H4 (cell line): ENCODE results near the genes GALNT3 and CERS6.

- RAMPAGE, long total RNA, result no peak
These were observed 840 bp upstream of the KCNH7 start for GRCh38 chr2:162839316-162839898.

DNA sequence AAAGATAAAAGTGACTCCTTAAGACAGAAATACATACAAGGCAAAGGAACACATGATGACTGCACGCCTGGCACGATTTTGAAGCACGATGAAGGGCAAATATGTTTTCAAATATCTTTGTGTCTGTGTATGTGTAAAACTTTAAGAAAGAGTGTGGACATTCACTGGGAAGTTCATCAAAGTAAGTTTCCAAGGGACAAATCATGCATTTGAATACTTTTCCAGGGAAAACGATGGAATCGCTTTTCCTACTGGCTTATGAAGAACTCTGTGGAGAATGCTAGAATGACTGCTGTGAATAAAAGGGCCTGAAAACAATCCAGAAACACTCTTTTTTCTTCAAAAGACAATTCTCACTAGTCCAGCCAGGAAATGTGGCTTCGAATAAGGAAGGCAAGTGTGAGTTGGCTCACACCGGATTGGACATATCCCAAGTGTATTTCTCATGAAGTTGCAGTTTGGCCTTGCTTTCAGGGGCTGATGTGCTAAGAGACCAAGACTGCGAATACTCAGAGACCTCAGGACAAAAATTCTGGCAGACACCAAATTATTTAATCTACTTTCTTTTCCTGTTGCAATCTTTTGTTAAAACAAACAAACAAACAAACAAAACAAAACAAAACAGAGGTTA, 54.1 kb downstream of the FIGN start:
- RAMPAGE, long total RNA, result no peak

DNA sequence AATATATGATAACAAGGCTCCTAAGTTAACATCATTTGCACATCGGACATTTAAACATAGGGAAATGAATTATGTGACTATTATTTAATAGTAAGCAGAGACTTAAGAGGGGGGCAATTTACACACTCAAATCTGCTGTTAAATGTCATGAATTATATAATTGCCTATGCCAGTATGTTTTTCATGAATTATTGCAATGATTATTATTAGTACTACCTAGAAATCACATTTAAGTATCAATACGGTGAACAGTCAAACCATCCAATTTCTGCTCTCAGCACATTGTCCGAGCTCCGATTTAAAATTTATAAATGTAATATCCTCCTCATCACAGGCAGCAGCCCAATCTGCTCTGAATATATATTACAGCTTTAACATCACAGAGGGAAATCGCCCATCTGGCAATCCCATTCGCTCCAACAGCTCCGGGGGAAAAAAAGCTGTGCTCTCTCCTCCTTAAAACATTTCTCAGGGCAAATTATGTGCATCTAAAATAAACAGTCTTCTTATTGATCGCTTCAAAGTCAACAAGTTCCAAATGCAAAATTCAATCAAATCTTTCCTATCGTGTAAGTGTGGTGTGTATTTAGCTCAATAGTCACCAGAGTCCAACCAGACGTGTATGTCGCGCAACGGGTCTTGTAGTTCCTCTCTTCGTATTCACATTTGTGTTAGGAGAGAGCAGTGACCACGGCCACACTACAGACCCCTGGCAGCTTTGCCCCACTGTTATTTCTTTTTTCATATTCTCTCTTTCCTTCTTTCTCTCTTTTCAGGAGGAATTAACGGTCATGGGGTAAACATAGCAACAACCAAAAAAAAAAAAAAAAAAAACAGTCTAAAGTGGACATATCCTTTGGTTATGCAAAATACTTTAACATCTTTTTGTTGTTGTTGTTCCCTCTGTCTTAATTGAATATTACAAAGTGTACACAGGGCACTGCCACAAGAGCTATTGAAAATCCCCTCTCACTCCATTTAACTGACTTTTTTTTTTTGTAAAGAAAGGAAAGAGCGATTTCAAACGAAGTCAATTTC, 2.4 kb downstream of the FIGN start:
- RAMPAGE, long total RNA, result no peak

DNA sequence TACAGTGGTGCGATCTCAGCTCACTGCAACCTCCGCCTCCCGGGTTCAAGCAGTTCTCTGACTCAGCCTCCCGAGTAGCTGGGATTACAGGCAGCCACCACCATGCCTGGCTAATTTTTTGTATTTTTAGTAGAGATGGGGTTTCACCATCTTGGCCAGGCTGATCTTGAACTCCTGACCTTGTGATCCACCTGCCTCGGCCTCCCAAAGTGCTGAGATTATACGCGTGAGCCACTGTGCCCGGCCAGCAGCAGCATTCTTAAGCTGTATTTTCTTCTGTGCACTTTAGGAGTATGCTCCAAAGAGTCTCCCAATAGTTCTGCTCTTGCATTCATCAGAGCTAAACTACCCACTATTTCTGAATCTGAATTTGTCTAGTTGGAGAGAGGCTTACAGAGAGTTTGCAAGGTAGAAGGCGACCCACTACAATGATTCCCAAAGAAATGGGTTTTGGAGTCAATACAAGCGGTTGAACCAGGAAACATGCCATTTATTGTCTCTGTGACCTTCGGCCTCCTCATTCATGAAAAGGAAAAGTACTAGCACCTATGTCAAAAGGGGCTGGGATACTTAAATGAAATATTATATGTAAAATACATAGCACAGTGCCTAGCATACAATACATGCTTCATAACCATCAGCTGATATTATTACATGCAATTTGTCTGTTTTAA, 89.5 kb upstream of the GRB14 start:
- RAMPAGE, long total RNA, result no peak

DNA sequence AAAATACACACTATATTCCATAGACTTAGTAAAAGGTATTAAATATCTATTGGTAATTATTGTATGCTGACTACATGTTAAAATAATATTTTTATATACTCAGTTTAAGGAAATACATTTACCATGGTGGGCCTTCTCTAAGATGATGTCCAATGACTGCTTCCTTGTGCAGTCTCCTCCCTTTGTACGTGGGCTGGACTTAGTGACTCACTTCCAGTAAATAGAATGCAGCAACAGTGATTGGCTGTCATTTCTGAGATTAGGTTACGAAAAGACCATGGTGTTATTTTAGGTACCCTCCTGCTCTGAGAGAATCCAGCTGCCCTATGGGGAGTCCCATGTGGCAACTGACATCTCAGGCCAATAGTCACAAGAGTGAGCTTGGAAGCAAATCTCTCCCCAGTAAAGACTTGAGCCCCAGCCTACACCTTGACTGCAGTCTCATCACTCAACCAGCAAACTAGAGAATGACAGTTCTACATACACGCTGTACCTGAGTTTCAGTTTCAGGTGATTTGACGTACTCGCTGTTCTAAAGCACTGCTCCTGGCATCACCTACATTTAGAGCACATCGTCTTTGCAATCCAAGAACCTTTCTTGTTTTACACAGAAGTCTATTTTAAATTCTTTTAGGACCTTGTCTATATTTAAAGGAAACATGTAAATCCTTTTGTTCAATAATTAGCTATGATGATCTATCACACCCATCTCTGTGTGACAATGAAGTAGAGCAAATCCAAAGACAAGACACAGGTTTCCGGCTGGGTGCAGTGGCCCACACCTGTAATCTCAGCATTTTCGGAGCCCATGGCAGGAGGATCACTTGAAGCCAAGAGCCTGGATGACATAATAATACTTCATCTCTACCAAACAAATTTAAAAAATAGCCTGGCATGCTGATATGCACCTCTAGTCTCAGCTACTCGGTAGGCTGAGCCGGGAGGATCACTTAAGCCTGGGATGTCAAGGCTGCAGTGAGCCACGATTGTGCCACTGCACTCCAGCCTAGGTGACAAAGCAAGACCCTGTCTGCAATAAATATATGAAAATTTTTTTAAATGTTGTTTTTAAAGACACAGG, 87.2 kb downstream of the COBLL1 start:
- RAMPAGE, long total RNA, result no peak

DNA sequence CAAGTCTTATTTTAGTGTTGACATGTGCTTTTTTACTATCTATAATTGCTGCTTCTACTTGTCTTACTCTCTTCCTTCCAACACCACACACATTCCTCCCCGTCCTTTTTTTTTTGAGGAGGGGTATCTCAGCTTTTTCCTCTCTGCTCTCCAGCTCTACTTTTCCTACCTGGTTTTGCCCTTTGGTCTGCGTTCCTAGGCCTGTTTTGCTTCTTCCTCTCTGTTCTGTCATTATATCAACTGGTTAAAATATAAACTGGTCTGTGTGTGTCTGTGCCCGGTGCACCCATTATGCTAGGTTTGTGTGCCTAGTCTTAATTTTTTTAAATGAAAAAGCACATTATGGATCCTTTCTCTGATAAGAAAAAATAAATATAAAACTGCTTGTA, 17.6 kb downstream of the SLC38A11 start:
- RAMPAGE, long total RNA, result no peak

GRCh38 chr2:165793697-165794466, at the start of gene GALNT3:
Gene GALNT3, minus strand, starts transcription at chr2:165794247.
- RAMPAGE, long total RNA, result no peak

GRCh38 chr2:165803181-165803524, 9.1 kb upstream of the GALNT3 start:
- RAMPAGE, long total RNA, result no peak

DNA sequence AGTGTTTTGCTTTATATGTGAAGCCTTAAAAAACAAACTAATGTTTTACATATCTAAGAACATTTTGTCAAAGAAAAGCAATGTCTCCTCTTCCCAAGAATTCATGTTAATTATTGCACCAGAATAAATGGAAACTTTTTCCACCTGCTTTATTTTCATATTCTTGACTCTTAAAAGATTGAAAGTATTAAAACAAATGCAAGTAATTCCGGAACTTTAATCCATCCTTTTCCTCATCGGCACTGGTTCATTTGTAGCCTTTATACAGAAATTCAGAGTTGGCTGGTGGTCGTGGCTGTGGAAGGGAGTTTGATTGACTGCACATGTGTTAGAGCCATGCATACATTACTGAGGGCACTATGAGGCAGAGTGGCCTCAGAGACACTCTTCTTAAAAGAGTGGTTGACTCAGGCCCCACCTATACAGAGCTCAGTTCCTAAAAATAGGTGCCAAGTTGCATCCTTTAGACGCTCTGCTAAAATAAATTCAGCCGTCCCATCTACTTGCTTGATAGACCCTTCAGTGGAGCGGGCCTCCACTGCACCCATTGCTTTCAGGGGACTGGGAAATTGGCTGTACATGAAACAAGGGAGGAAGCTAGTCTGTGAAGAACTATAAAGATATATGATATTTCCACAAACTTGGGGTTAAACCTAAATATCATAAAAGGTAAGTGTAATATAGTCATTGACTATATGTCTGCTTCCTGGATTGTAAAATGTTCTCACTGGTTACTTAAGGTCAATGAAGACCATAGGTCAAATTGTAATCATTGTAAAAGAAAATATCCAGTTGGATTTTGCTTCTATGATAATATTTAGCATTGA, 105.7 kb upstream of the B3GALT1 start:
- RAMPAGE, long total RNA, result no peak

GRCh38 chr2:167189584-167190291, 103.1 kb upstream of the B3GALT1 start:
- RAMPAGE, long total RNA, result no peak

GRCh38 chr2:167331707-167332387, 39.0 kb downstream of the B3GALT1 start:
- RAMPAGE, long total RNA, result no peak

DNA sequence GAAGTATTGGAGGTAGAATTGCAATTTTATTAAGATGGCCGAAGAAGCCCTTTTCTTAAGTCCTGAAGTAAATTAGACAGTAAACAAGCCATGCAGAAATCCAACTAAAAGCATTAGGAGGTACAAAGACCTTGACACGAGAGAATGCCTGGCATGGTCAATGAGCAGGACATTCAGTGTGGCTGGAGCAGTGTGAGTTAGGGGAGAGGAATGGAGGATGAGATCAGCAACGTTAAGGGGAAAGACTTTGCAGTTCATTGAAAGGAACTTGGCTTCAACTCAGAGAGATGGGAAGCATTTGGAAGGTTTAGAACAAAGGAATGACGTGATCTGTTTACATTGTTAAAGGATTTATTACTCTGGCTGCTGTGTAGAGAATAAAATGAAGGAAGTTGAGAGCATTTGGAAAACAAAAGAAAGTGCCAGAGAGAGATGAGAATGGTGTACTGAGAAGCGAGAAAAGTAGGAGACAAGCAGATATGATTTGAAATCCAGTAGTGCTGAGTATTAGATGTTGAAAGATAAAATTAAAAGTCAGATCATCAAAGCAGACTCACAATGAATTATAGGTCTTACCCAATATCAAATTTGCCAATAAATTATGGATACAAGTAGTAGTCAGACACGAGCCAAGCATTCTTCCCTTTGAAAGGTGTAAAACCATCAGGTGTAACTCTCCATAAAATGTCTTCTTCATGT, 216.9 kb downstream of the B3GALT1 start:
- RAMPAGE, long total RNA, result no peak

DNA sequence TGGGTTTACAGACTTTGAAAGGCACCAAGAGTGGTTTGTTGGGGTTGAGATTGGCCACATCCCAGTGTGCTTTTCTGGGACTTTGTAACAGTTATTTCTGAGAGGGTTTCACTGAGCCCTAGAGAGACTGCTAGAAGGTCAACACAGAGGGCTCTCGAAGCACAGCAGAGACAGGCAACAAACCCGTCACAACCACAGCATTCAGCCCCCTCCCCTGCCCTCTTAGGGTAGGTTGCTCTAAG, 419.7 kb downstream of the STK39 start:
- RAMPAGE, long total RNA, result no peak

DNA sequence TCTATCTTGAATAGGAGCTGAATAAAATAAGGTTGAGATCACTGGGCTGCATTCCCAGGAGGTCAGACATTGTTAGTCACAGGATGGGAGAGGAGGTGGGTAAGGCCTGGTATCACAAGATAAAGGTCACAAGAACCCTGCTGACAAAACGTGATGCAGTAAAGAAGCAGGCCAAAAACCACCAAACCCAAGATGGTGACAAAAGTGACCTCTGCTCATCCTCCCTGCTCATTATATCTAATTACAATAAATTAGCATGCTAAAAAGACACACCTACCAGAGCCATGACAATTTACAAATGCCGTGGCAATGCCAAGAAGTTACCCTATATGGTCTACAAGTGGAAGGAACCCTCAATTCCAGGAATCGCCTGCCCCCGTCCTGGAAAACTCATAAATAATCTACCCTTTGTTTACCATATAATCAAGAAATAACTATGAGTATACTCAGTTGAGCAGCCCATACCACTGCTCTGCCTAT, 302.4 kb downstream of the STK39 start:
- RAMPAGE, long total RNA, result no peak

GRCh38 chr2:168455568-168456824, at the start of gene CERS6:
Gene CERS6, plus strand, starts transcription at chr2:168456272.
- RAMPAGE, long total RNA, result no peak

DNA sequence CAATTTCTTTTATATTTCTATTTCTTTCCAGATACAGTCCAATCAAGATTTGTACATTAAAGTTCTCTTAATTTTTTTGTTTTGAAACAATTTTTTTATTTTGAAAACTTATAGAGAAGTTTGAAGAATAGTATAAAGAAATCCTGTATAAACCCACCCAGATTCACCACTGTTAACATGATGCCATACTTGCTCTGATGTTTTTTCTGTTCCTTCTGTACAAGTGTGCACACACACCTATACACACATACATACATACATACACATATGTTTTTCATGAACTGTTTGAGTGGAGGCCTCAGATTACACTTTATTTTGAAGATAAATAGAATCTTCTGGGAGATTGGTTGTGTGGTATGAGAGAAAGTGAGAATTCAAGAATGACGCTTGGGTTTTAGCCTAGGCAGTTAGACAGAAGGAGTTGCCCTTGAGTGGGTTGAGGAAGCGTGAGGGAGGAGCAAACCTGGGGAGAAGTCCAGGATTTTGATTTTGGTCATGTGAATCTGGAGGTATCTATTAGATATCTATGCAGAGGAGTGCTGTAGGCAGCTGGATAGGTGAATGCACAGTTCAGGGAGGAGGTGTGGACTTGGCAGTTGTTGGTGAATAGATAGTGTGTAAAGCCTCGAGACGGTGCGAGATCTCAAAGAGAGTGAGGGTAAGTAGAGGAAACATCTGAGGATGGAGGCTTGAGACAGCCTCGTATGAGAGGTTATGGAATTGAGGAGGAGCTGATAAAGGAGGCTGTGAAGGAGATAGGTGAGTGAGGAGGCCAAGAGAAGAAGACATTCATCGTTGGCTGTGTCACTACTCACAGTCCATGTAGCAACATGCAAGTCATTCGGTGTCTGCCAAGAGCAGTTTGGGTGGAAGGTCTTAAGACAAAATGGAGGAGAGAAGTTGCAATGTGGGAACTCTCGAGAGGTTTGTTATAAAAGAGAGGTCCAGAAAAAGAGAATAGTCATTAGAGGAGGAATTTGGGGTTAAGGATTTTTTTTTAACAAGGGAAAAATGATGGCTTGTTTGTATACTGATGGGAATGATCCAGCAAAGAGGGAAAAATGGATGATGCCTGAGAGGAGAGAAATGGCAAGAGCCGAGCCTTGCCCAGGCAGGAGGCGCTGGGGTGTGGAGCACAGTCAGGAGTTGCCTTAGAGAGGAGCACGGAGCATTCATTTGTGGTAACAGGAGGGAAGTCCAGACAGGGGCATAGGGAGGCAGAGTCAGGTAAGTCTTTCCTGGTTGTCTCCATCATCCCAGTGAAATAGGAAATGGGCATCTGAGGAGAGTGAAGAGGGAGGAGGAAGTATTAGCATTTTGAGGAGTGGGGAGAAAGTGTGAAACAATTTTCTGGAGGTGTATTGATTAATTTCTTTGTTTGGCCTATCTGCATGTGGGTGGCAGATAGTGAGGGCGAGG, 120.9 kb downstream of the CERS6 start:
- RAMPAGE, long total RNA, result no peak

DNA sequence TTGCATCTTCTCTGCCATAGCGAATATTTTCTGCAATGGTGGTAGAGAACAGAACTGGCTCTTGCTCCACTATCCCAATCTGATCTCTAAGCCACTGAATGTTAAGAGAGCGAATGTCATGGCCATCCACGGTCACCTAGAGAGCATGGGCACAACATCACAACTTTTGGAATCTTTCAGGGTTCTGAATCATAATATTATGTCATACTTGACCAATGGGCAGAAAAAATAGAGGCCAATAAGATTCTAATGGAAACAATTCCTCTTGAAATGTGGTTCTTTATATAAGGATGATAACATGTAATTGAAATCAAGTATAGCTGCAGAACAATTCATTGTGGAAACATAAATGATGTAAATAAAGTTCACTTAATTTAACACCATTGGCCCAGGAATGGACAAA, 59.2 kb downstream of the ABCB11 start:
- RAMPAGE, long total RNA, result no peak

GRCh38 chr2:169081359-169081998, 12.1 kb downstream of the DHRS9 start:
- RAMPAGE, long total RNA, result no peak

GRCh38 chr2:169363386-169364012, 1.2 kb upstream of the LRP2 start:
- RAMPAGE, long total RNA, result no peak

DNA sequence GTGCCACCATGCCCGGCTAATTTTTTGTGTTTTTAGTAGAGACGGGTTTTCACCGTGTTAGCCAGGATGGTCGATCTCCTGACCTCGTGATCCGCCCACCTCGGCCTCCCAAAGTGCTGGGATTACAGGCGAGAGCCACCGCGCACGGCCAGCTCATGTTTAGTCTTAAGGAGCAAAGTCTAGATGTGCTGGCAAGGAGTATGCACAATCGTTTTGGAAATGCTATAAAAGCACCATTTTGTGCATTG, 1.2 kb downstream of the PPIG start:
- RAMPAGE, long total RNA, result no peak